ENCODE measurements around the genes GPR50, CNGA2 and PWWP4.

- CAGE, long polyA plus RNA, result no peak
- RRBS, result 7% methylated on average over 19 of the region's 58 CpGs
Measured at GRCh38 chrX:150547255-150548099, 20.9 kb upstream of the MTM1 start.

DNA sequence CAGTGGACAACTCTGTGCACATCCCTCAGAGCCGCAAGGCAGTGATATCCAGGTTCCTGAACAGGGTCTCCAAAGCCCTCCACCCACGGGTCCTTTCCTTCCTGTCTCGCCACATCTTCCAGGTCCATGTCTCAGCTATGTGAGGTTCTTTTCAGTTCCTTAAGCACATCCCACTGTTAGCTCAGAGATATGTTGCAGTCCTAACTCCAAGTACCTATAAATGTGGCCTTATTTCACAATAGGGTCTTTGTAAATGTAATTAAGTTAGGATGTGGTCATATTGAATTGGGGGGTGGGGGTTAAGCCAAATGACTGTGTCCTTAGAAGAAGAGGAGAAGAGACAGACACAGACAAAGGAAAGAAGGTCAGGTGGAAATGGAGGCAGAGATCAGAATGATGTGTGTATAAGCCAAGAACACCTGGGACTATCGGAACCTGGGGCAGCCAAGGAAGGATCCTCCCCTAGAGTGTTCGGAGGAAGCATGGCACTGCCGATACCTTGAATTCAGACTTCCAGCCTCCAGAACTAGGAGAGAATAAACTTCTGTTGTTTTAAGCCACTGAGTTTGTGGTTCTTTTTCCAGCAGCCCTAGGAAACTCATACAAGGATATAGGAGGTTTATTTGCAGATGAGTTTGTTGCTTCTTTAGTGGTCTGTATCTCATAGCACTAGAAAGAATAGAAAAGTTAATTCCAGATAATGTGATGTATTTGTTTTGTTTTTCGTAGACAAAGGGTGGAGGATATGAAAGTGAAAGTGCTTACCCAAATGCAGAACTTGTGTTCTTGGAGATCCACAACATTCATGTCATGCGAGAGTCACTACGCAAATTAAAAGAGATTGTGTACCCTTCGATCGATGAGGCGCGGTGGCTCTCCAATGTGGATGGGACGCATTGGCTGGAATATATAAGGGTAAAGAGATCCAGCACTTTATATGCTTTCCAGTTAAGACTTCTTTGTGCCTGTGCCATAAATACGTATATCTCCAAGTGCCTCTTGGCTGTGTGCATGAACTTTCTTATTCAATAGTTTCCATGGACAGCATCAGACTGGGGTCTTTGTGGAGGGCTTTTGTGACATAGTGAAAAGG lies 43.0 kb downstream of the MTMR1 start:
- CAGE, long polyA plus RNA, result no peak
- RRBS, result no CpG with 5 or more reads among the region's 15 CpGs

DNA sequence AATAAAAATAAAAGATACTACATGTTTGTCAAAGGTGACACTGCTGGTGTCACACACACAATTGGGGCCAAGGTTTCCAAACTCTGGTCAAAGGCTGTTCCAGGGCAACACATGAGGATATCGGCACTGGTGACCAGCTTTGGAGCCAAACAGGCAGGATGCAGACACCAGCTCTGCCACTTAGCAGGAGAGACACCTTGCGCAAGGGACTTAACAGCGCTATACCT lies 52.3 kb downstream of the CD99L2 start:
- CAGE, long polyA plus RNA, result no peak
- RRBS, result no CpG with 5 or more reads among the region's 3 CpGs

DNA sequence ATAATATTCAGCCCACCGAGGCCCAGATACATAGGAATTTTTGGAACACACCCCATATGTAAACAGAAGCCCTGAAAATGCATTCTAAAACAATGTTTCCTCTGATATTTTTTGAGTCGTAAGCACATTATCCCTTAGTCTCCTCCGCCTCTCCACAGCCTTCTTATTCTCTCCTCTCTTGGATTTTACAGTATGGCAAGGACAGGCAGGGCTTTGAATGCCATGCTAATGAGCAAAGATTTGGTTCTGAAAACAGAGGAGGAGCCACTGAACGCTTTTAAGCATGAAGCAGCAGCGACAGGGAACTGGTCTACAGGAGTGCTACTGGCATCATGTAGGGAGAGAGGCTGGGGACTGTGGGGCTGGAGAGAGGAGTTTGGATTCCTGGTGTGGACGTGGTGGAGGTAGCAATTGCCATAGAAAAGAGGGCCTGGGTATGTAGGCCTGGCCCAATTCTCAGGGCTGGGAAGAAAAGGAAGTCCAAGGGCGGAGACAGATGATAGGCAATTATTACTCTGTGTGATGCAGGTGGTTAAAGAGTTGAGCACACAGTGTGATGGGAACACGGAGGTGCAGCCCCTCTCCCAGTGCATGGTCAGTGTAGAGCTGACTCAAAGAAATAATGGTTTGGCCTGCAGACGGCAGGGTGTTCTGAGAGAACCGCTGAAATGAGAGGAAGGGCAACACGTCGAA lies 4.7 kb upstream of the CD99L2 start:
- CAGE, long polyA plus RNA, result no peak
- RRBS, result no CpG with 5 or more reads among the region's 12 CpGs

- CAGE, long polyA plus RNA, result no peak
- RRBS, result 75% methylated on average over 4 of the region's 16 CpGs
Measured at GRCh38 chrX:151176183-151176859, at the start of gene GPR50. GPR50 (plus strand) TSS chrX:151176584.

GRCh38 chrX:151734732-151734931 lies at the start of gene CNGA2:
CNGA2 (plus strand) TSS chrX:151734746.
- CAGE, long polyA plus RNA, result no peak
- RRBS, result no CpG with 5 or more reads among the region's 4 CpGs

DNA sequence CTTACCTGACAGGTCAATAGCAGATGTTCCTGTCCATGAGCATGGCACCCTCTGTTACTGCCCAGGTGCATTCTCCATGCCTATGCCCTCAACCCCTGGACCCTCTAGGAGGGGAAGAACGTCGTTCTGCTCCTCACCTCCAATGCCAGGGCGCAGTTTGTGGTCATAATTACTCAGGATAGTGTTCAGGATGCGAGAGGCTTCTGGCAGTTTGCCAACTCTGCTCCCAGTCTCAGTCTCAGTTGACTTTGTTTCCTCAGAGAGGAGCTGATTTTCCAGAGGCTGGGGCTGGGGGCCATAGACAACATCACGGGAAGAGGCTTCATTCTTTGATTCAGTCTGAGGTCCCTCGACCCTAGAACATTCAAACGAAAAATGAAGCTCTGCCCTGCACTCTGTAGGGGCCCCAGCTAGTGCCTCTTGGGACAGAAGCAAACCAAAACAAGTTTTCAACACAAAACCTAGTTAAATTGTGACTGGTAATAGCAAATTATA lies 4.4 kb downstream of the GABRE start:
- CAGE, long polyA plus RNA, result no peak
- RRBS, result no CpG with 5 or more reads among the region's 7 CpGs

GRCh38 chrX:152156885-152157698 lies 18.7 kb upstream of the MAGEA10 start:
- CAGE, long polyA plus RNA, result no peak
- RRBS, result no CpG with 5 or more reads among the region's 6 CpGs

GRCh38 chrX:152932468-152932982 lies 34.7 kb downstream of the ZNF185 start:
- CAGE, long polyA plus RNA, result no peak
- RRBS, result 90% methylated on average over 3 of the region's 8 CpGs

DNA sequence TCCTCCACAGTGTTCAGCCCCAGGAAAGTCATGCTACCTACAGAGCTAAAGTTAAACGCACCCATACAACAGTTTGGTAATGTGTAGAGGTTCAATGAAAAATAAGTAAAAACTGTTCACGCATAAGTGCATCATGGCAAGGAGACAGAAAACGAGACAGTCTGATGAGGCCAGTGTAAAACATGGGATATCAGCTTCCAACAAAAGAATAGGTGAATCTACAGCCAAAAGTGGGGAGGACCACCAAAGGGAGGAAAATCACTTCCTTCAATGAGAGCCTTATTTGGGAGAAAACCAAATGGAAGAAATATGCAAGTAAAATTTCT lies 20.8 kb upstream of the PWWP4 start:
- CAGE, long polyA plus RNA, result no peak
- RRBS, result no CpG with 5 or more reads among the region's 3 CpGs

DNA sequence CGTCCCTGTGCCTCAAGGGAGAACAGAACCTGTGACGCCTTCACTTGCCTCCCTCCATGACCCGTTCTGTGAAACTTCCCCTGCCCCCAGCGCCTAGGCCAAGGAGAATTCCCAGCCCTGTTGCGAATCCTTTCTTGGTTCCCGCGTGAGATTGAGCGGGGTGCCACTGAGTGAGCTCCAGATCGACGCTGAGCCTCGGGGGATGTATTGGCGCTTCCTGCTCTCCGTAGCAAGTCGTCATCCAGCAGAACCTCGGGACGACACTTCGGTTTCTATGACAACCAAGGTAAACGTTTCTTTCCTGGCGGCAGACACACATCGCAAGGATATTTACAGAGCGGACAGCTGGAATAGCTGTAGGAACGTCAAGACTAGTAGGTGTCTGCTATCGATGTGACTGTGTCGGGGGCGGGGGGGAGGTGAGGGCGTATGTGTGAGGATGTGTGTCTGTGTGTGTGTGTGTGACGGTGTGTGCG lies at the start of gene PWWP4:
PWWP4 (plus strand) TSS at position 297 of the 476 bp plus-strand sequence.
- CAGE, long polyA plus RNA, result no peak
- RRBS, result no CpG with 5 or more reads among the region's 28 CpGs

DNA sequence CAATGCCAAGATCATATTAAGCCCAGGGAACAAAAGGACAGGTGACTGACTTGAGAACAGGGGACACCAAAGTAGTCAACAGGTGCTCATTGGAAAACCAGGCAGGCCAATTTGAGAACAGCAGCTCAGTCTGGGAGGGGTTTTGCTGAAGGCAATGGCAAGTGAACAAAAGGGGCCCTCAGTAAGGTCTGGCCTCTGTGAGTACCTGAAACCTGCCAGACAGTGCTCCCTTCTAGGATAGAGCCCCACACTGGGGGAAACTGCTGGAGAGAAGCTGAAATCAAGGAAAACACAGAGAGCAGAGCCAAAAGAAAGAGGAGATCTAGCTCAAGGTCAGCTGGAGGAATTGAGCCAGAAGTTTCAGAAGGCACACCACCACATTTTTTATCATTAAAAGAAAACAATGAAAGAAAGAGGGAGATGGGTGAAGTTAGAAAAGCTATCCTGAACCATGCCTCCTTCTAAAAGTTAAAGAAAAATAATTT lies 28.2 kb downstream of the PNMA6E start:
- CAGE, long polyA plus RNA, result no peak

- CAGE, long polyA plus RNA, result no peak
- RRBS, result no CpG with 5 or more reads among the region's 15 CpGs
Measured at GRCh38 chrX:153386530-153387034, 14.6 kb downstream of the PNMA6E start.

DNA sequence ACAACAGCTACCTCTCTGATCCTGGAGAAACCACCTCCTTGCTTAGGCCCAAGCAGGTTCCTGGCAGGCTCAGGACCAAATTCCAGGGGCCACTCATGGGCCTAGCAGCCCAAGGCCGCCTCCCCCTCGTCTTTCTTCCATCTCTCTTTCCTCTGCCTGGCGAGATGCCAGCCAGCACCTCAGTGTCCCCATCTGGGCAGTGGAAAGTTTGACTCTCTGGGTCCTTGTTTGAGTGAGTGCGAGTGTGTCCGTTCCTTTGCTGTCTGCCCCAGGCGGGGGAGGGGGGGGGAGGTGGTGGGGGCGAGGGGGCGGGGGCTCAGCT lies 359 bp upstream of the BGN start:
- CAGE, long polyA plus RNA, result no peak
- RRBS, result no CpG with 5 or more reads among the region's 8 CpGs

DNA sequence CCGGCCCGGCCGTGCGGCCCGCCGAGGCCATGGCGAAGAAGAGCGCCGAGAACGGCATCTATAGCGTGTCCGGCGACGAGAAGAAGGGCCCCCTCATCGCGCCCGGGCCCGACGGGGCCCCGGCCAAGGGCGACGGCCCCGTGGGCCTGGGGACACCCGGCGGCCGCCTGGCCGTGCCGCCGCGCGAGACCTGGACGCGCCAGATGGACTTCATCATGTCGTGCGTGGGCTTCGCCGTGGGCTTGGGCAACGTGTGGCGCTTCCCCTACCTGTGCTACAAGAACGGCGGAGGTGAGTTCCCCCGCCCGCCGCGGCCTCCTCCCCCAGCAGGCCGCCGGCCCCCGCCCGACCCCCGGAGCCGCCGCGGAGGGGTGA lies 807 bp downstream of the SLC6A8 start:
- CAGE, long polyA plus RNA, result no peak
- RRBS, result 0% methylated on average over 1 of the region's 53 CpGs

DNA sequence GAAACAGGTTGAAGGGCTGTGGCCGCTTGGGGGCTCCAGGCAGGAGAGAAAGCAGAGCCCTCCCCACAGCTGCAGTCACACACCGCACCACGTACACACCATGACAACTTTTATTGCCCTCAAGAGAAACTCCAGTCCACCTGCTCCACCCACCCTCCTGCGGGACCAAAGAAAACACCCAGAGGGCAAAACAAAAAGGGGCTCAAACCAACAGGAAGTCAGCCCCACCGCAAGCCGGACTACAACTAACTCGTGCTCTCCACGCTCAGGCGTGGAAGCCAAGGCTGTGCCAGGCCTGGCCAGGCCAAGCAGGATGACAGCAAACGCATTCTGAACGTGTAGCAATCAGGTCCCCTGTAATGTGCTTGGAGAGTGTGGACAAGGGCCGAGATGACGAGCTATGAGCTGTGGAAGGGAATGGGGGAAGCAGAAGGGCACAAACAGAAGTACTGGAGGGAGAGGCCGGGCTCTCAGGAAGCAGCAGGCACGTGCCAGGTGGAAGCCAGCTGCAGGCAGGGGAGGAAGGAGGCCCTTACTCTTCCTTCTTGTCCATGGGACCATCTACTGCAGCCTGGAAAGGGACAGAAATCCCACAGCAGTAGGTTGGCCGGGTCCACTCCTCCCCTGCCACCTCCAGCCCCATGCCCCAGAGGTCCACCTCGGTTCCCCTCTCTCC lies 12.8 kb downstream of the SLC6A8 start:
- CAGE, long polyA plus RNA, result no peak
- RRBS, result no CpG with 5 or more reads among the region's 17 CpGs

DNA sequence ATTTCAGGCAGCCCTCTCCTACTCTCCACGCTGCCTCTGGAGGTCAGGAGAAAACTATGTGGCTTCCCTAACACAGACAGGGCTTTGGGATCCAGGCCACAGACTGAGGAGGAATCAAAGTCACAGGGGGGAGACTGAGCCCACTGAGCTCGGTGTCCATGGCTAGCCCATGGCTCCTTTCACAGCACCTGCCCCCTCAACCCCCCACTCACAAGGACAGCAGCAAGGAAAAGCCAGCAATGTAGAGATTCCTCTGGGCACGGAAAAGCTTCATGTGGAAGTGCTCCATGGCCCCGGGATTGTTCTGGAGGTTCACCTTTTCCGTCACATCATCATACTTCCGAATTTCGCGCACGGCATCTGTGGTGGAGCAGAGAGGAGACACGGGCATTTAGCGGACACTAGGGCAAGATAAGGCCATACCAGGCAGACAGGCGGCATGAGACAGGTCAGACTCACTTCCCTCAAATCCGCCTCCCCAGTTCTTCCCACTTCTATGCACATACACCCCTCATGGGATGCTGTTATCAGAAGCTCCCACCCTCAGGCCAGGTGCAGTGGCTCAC lies 8.8 kb downstream of the BCAP31 start:
- CAGE, long polyA plus RNA, result no peak
- RRBS, result no CpG with 5 or more reads among the region's 13 CpGs

DNA sequence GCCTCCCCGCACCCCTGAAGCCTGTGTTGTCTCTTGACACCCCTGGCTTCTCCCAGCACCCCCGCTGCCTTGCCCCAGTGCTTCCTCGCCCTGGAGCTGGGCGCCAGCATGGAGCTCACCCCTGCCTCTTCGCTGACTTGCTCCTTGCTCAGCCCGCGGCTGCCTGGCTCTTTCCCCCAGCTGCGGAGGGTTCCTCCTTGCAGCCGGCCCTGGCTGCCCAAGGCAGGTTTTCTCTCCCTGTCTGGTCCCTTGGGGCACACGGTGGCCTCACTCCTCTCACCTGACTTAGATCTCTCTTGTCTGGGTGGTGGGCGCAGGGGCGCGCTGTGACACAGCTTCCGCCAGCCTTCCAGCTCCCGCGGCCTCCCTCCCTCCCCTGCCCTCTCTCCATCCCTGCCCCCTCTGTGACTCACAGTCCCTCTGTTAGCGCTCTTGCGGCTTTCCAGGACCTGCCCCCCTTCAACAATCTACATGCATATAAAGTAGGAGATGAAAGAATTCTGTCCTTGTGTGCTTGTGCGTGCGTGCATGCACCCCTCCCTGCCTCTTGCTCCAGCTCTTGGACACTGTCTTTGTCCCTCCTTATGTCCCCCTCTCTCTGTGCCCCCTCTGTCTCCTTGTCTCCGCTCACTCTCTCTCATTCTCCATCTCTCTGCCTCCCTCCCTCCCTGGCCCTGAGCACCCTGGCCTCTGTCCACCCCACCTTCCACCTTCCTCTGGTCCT lies 2.2 kb downstream of the PLXNB3 start:
- CAGE, long polyA plus RNA, result no peak
- RRBS, result no CpG with 5 or more reads among the region's 21 CpGs

- CAGE, long polyA plus RNA, result no peak
- RRBS, result 3% methylated on average over 25 of the region's 35 CpGs
Measured at GRCh38 chrX:153829302-153829776, 1.0 kb downstream of the PDZD4 start.

DNA sequence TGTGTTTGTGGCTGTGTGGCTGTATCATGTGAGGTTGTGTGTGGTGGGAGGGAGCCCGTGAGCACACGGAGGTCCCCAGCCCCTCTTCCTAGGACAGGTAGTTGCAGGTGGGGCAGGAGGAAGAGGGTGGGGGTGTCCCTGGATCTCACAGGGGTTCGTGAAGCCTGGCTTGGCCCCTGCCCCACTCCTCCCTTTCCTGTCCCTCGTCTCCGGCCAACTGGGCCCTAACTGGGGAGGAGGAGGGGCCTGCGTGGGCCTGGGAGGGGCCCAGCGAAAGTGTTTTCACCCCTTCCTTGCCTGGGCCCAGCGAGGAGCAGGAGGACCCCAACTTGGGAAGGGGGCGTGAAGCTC lies 470 bp upstream of the AVPR2 start:
- CAGE, long polyA plus RNA, result no peak
- RRBS, result no CpG with 5 or more reads among the region's 9 CpGs